Parotid gland (tissue), 1 donor: ENCODE data around the genes SEPTIN14 and ZNF716.

- PRO-cap, result no peak
Measured at GRCh38 chr7:55463397-55464112, 98.4 kb downstream of the LANCL2 start.

GRCh38 chr7:55537309-55538579 is 34.6 kb downstream of the VOPP1 start:
- PRO-cap, result no peak

GRCh38 chr7:55546735-55547300 is 25.5 kb downstream of the VOPP1 start:
- PRO-cap, result no peak

- PRO-cap, result unidirectional peak, minus-strand start at chr7:55574174
Measured at GRCh38 chr7:55574114-55574728, 1.9 kb upstream of the VOPP1 start.

GRCh38 chr7:55862695-55862934 is at the start of gene SEPTIN14:
Gene SEPTIN14 (minus strand): TSS chr7:55862752.
- PRO-cap, result no peak

DNA sequence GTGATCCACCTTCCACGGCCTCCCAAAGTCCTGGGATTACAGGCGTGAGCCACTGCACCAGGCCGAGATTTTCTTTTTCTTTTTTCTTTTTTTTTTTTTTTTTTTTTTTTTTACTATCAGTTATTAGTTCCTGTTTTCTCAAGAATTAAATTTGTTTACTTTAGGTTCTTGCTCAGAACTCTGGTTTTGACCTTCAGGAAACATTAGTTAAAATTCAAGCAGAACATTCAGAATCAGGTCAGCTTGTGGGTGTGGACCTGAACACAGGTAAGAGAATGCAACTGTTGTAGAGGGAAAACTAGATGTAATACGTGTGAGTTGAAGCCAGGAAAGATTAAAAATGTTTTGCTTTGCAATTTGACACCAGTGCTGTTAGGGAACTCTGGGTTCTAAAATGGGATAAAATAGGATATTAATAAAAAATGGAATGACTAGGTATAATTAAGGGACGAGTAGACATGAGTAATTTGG is 2.5 kb upstream of the SUMF2 start:
- PRO-cap, result no peak

DNA sequence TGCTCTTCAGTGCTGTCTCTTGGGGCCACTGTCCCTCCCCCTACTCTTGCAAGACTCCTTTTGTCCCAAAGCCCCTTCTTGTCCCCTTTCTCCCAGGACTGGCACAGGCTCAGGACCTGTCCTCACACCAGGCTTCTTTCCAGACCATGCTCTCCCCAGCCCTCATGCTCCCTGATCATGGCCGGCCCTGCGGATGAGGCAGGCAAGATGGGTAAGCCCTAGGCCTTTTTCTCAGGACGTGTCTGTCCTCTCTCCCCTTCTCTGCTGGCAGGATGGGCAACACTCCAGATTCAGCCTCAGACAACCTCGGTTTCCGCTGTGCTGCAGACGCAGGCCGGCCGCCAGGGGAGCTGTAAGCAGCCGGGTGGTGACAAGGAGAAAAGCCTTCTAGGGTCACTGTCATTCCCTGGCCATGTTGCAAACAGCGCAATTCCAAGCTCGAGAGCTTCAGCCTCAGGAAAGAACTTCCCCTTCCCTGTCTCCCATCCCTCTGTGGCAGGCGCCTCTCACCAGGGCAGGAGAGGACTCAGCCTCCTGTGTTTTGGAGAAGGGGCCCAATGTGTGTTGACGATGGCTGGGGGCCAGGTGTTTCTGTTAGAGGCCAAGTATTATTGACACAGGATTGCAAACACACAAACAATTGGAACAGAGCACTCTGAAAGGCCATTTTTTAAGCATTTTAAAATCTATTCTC is 13.3 kb downstream of the PHKG1 start:
- PRO-cap, result no peak

GRCh38 chr7:56079951-56080407 is 12.8 kb downstream of the PHKG1 start:
- PRO-cap, result no peak

GRCh38 chr7:56087195-56087659 is 5.5 kb downstream of the PHKG1 start:
- PRO-cap, result no peak

DNA sequence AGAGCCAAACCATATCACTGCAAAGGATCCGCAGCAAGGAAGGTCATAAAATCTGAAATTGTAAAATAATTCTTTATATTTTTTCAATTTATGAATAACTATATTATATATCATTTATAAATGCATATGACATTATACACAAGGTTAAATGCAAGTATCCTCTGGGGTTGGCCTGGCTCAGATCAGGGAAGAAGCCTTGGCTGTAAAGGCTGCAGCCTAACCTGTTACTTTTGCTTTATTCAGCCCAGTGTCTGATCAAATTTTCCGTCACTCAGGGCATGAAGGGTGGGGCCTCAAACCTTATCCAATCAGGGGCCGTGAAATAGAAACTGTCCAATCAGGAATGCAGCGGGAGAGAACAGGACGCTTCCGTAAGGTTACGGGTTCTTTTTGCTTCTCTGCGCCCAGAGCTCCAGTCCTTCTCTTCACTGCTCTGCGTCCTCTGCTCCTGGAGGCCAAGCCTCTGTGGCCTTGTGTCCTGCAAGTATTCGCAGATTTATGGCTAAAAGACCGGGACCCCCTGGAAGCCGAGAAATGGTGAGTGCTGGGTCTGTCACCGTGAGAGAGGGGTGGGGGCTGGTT is at the start of gene ZNF716:
Gene ZNF716, plus strand, starts transcription at position 387 of the 582 bp plus-strand sequence.
- PRO-cap, result no peak

DNA sequence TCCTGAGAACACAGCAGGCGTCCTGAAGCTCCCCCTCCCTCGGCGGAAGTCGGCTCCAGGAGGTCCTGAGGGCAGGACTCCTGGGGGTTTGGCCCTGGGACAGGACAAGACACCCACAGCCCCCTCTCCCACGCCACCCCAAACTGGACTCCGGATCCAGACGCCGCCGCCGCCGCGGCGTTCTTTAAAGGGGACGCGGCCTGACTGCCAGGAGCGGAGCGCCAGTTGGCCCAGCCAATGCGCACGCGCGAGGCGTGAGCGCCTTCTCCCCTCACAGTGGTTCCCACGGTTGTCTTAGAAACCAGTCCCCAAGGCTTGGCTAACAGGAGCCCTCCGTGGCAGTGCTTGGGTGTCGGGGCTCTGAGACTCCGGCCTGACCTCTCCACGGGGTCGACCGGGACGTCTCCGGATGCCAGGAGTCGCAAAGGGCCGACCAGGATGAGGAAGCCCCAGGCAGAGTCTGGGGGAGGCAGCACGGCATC is 371.8 kb downstream of the ZNF716 start:
- PRO-cap, result no peak

- PRO-cap, result no peak
Measured at GRCh38 chr7:64510014-64510662, 52.7 kb downstream of the ZNF680 start.

DNA sequence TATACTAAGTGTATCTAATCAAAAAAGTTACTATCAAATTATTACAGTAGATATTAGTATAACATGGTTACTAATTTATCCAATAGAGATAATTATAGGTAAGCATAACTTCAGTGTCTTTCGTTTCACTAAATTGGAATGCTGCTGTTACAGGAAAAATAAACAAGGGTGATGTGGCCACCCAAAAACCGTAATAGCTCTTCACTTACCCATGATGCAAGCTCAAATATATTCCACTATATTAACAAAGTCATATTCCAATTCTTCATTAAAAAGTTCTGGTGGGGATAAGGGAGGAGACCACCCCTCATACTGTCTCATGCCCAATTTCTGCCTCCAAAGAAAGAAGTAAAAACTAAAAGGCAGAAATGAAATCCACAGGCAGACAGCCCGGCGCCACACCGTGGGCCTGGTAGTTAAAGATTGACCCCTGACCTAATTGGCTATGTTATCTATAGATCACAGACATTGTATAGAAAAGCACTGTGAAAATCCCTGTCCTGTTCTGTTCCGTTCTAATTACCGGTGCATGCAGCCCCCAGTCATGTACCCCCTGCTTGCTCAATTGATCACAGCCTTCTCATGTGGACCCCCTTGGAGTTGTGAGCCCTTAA is 9.7 kb downstream of the ZNF138 start:
- PRO-cap, result no peak

DNA sequence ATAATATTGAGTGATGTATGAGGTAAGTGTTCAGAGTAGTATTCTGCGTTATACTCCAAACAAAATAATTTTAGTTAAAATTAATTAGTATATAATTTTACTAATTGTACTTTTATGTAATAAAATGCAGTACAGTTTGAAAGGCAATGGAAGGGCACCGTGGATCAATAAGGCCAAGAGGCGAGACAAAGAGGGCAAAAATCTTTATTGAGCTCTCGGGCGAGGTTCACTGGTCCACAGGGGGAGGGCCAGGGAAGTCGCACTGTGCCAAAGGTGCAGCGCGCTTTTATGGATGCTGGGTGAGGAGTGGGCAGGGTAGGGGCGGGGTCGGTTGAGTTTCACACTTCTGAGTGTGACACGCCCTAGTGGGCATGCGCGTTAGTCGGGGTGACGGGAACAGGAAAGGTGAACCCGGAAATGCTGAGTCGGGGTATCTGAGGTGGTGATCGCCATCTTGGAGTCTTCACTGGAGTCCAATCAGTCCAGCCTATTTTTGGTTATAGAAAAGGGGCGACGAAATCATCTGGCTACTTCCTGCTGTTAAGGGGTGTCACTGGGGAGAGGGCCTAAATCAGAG is 40.6 kb downstream of the ZNF138 start:
- PRO-cap, result no peak

DNA sequence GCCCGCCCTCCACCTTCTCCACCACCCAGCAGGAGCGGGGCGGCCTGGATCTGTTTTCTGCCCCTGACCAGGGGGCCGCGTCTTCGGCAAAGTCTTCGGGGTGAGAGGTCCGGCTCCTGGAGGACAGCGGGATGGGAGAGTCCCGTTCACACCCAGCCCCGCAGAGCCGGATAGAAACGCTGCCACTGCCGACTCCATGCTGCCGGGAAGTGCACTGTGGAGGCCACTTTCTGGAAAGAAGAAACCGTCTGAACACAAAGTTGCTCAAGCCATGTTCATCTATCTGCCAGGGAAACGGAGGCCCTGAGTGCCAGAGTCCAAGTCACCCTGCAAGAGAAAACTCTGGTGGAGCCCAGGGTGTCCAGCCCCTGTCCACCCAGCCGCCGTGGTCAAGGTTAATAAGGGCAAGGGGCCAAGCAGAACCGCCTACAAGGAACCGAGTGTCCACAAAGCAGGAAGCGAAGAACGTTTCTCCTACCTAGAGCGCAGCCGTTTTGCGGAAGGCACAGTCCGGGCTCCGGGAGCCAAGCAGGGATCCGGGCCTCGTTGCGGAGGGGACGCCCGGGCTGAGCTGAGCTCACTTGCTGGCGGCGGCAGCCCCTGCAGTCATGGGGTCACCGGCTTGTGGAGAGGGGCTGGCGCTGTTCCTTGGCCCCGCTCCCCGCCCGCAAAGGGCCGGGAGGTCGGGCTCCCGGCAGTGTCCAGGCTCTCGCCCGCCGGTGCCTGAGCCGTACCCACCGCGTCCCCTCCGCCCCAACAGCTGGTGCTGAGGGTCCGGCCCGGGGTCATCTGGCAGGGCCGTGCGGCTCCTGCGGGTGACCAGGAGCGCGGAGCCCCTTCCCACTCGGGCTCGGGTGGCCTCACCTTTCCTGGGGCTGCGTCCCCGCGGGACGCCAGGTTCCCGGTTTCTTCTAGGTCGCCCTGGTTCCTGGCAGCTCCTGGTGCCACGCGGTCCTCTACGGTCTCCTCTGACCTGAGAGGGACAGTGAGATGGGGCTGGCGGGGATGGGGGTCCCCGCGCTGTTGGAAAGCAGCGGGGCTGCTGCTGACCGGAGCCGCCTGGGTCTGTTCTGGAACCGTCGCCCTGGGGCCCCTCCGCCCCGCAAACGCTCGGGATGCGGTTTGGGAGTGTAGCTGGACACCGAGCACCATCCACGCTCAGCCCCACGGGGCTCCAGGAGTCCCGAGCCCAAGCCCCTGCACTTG is 14.1 kb upstream of the ZNF273 start:
- PRO-cap, result no peak

DNA sequence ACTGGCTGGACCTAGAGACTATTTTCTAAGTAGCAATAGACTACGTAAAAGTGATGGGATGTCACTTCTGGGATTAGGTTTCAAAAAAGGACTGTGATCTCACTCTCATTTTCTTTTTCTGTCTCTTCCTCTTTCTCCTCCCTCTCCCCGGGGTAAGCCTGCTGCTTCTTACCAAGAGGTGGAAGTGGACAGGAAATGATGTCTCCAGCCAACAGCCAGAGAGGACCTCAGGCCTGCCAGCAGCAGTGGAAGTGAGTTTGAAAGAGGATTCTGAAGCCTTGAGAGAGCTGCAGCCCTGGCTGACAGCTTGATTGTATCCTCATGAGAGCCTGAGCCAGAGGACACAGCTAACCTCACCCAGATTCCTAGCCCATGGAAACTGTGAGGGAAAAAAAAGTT is 30.1 kb upstream of the ERV3-1 start:
- PRO-cap, result no peak

DNA sequence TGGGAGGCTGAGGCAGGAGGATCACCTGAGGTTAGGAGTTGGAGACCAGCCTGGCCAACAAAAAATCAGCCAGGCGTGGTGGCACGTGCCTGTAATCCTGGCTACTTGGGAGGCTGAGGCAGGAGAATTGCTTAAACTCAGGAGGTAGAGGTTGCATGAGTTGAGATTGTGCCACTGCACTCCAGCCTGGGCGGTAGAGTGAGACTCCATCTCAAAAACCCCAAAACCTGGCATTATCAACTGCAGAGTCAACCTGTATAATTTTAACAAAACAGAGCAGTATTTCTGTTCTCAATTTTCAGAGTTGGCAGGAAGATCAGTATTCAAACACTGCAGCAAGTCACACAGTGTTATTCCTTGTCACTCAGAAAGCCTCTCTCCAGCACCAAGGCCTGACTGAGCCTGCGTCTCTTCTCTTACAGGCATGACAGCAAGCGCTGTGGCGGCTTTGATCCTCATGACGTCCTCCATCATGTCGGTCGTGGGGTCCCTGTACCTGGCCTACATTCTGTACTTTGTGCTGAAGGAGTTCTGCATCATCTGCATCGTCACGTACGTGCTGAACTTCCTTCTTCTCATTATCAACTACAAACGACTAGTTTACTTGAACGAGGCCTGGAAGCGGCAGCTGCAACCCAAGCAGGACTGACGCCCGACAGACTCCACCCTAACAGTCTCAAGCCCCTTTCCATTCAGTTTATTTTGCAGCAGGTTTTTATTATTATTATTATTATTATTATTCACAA is 28.2 kb downstream of the GUSB start:
- PRO-cap, result no peak

- PRO-cap, result no peak
Measured at GRCh38 chr7:65979303-65980112, 2.5 kb downstream of the GUSB start.

- PRO-cap, result bidirectional peak, plus-strand start at chr7:66115353, minus-strand start at chr7:66115255
Measured at GRCh38 chr7:66114983-66115768, 529 bp downstream of the CRCP start.

DNA sequence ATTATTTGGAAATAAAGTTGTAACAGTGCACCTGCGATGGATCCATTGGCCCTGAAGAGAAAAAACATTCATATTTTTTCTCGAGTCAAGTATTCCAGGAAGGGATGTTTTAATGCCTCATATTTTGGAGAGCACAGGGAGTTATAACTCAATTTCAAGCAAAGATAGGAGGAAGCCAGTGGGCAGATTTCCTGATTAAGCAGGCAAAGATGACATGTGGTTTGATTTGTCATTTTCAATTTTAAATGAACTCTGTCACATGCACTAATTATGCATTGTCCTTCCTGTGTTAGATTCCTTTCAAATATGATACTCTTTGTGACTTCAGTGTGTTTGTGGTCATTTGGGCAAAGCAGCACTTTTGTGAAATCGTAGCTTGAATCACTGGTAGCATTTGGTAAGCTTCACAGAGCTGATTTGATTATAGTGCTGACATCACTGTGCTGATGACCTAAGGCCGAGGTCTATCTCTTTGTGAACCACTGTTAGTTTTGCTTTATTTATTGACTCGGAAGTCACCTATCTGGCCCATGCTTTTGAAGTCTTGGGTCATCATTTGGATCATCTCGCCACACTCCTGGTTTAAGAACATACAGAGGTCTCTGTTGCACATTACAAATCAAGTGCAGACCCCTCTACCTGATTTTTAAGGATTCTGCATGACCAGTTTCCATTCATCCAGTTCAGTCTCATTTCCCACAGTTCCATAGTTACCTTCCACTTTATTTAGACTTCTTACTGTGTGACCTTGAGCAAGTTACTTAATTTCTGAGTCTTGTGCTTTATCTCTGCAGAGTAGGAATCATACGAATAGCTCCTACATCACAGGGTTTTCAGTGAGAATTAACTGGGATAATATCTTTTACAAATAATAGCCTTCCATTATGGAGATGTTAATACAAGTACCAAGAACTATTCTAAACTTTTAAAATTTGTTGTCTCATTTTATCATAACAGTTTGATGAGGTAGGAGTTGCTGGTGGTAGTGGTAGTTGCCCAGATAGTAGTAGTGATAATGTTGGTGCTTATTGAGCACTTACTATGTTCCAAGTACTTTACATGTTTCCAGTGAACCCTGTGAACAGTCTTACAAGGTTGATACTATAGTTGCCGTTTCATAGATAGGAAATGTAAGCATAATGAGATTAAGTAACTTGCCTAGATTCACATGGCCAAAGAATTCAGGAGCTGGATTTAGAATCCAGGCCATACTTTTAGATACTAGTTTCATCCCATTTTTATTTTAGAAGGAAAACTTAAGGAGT is 11.5 kb downstream of the CRCP start:
- PRO-cap, result no peak